Non-pigmented ciliary epithelial cell (primary cell): ENCODE data around the gene ESYT2.

DNA sequence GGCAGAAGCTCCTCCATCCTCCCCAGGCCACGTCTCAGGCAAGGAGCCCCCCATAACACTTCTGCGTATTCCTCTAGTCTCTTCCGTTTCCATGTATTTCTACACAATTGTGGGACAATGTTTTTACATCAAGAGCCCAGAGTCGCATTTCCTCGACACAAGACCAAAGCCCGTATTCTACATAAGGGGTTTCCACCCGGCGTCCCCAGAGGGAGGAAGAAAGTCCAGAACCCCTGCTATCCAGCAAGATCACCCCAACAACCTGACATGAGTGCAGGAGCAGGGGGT lies 37.7 kb upstream of the NCAPG2 start:
- RRBS: no CpG with 5 or more reads among the region's 8 CpGs

GRCh38 chr7:158753050-158754215 lies 48.8 kb upstream of the NCAPG2 start:
- RRBS: no CpG with 5 or more reads among the region's 16 CpGs

- RRBS: no CpG with 5 or more reads among the region's 6 CpGs
Measured at GRCh38 chr7:158778525-158779254, 50.6 kb downstream of the ESYT2 start.

- RRBS: no CpG with 5 or more reads among the region's 5 CpGs
Measured at GRCh38 chr7:158793289-158793800, 36.0 kb downstream of the ESYT2 start.

DNA sequence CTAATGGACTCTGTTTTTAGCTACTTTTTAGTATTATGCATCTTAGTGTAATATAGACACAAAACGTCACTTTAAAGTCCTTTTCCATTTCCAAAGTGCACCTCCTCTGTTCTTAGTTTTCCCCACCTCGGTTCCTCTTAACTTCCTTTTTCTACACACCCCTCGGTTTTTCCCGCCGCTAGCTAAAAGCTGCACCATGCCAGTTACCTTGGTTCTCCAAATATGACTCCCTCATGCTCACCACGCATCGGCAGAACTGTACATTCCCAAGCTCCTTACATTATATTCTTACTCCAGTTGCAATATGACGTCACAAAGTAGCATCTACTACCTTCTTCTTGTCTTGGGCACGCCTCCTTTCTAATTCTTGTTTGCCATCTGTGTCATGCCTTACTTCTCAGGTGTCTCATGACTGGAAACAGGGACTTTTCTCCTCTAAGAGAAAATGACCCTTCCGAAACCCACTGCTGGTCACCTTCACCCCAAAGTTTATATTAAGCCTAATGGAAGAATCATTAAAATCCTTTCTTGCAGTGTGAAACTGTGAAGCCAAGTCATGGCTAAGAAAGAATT lies 1.9 kb downstream of the ESYT2 start:
- RRBS: no CpG with 5 or more reads among the region's 10 CpGs

DNA sequence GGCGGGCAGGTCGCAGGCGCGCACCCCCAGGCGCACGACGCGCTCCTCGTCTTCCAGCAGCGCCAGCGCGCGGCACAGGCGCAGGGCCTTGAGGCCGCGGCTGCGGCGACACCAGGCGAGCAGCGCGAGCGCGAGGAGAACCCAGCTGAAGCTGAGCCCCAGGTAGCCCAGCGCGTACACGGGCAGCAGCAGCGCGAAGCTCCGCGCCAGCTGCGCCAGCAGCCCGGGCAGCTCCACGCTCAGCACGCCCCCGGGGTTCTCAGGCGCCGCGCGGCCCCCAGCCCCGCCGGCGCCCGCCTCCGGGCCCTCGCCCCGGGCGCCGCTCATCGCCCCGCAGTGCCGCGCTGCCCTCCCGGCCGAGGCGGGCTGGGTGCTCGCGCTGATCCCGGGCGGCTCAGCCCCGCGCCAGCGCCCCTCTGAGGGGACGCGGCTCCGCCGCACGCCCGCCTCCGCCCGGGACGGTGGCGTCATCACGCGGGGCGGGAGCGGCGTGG lies at the start of gene ESYT2:
ESYT2 (minus strand) TSS at position 418 of the 494 bp plus-strand sequence.
- RRBS: 2% methylated on average over 35 of the region's 77 CpGs

GRCh38 chr7:159006358-159007187 lies 138.1 kb downstream of the VIPR2 start:
- RRBS: no CpG with 5 or more reads among the region's 62 CpGs

GRCh38 chr7:159068204-159068867 lies 76.3 kb downstream of the VIPR2 start:
- RRBS: no CpG with 5 or more reads among the region's 15 CpGs

GRCh38 chr7:159144195-159144563 lies 488 bp downstream of the VIPR2 start:
- RRBS: 2% methylated on average over 17 of the region's 37 CpGs